Thyroid gland (tissue), 7 donors: Measurements from ENCODE around the genes ABCG2, PIGY and NAP1L5.

GRCh38 chr4:86988971-86990138, 54.5 kb downstream of the AFF1 start:
- PRO-cap, 2 experiments: no peak in any of the 2 experiments
- RAMPAGE, long total RNA, 5 experiments: no peak in any of the 5 experiments

DNA sequence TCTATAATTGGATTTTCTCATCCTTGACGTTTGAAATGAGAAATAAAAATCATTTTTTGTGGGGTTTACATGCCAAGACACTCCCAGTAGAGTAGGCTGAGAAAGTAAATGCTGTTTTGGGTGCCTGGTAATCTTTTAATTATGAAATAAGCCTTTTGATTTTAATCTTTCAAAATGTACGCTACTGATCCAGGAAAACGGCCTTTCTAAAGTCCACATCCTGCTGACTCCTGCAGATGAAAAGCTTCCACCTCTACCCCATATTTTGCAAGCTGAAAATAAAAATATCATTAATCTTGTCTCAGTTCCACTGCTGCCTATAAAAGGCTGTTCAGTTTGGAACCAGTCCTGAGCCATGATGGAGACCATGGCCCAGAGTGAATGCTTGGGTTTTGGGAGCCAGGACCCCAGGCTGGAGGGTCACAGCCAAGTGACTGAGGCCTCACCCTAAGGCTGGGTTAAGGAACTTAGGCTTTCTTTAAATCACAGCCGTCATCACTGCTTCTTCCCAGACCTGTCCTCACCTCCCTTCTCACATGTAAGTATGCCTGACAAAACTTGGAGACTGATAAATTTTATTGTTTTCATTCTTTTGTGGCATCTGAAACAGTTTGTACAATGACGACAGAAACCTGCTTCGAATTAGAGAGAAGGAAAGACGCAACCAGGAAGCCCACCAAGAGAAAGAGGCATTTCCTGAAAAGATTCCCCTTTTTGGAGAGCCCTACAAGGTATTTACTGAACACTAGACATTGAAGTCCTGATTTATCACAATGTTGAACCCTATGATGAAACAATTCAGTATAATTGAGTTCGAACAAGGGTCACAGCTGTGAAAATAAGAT, 111.0 kb downstream of the AFF1 start:
- PRO-cap, 2 experiments: peak in 1 of 2 experiments; most common plus-strand start position 334 of the sequence (in 1); most common minus-strand start position 232 of the sequence (in 1)
- RAMPAGE, long total RNA, 5 experiments: no peak in any of the 5 experiments

GRCh38 chr4:87055225-87056186, 120.7 kb downstream of the AFF1 start:
- PRO-cap, 2 experiments: peak in 1 of 2 experiments; most common plus-strand start chr4:87055576 (in 1)
- RAMPAGE, long total RNA, 5 experiments: no peak in any of the 5 experiments

GRCh38 chr4:87116989-87117727, 103.3 kb downstream of the KLHL8 start:
- PRO-cap, 2 experiments: peak in 2 of 2 experiments; most common plus-strand start chr4:87117337 (in 1); most common minus-strand start chr4:87117411 (in 2)
- RAMPAGE, long total RNA, 5 experiments: start-site peak on the minus strand in 1 of 5 experiments, at chr4:87117086-87117425 at its widest, 13 to 16 reads per replicate

DNA sequence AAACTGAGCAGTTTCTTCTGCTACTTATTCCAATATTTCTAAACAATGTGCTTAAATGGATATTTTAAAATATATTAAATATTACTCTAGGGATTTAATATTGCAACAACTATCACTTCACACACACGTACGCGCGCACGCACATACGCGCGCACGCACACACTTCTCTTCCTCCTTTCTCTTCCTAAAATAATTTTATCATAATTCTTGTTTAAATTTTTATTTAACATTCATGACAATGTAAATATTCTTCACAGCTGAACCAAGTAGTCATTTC, 28.6 kb downstream of the SPARCL1 start:
- PRO-cap, 2 experiments: no peak in any of the 2 experiments
- RAMPAGE, long total RNA, 5 experiments: no peak in any of the 5 experiments

GRCh38 chr4:87677551-87678141, 27.6 kb downstream of the DMP1 start:
- PRO-cap, 2 experiments: peak in 1 of 2 experiments; most common plus-strand start chr4:87677964 (in 1); most common minus-strand start chr4:87677895 (in 1)
- RAMPAGE, long total RNA, 5 experiments: no peak in any of the 5 experiments

DNA sequence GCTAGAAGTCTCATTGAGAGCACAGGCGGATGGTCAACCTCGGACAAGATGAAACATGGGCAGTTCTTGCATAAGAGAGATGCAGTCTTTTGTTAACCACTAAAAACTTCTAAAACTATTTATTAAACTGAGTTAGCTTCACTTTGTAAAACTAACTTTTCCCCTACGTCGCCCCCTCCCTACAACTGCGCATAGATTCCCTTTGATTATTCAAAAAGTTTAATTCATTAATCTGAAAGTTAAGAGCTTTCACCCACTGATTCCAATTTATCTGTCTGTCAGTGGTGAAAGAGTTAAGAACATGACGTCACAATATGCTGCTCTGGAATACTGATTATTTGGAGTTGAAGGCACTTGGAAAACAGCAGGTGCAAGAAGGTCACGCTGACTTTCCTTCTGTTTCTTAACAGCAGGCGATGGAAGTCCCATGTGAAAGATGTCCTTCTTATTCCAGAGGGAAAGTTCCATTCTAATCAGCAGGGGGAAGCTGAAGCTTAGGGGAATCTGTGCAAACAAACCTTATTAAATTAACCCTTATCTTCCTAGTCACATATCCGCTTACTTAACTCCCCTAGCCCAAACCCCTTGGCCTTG, 29.7 kb downstream of the DMP1 start:
- PRO-cap, 2 experiments: no peak in any of the 2 experiments
- RAMPAGE, long total RNA, 5 experiments: no peak in any of the 5 experiments

- PRO-cap, 2 experiments: no peak in any of the 2 experiments
- RAMPAGE, long total RNA, 5 experiments: no peak in any of the 5 experiments
Observed at GRCh38 chr4:87732154-87732745, 67.1 kb upstream of the IBSP start.

DNA sequence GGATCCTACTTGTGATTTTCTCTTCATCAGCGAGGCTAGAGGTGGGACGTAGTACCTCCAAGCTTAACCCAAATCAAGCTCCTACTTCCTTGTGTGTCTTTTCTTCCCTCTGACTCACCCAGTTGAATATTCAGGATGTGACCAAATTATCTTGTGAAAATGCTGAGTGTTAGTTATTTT, 2.4 kb downstream of the MEPE start:
- PRO-cap, 2 experiments: no peak in any of the 2 experiments
- RAMPAGE, long total RNA, 5 experiments: no peak in any of the 5 experiments

DNA sequence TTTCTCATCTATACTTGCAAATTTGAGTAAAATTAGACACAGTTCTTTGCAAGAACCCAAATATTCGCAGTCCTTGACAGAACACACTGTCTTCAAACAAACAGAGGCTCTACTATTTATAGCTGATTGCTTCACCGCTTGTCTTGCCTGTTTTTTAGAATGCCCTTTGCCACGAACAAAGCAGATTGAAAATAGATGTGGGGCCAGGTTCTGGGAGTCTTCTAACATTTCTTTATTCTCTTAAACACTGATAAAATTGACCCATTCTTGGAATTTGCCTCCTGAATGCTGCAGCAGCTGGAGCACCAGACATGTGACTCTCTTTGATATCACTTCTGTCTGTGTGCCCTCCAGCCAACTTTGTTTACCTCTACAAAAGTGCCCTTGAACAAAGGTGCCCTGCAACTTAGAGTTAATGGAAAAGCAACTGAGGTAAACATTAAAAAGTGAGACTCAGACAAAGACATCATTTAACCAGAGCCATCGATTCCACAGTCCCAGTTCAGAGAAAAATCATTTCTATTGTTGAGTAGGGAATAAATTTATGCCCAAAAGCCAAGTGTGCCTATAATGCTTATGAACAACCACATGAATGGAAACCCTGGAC, 64.2 kb upstream of the SPP1 start:
- PRO-cap, 2 experiments: no peak in any of the 2 experiments
- RAMPAGE, long total RNA, 5 experiments: no peak in any of the 5 experiments

GRCh38 chr4:87924048-87924531, 51.4 kb upstream of the SPP1 start:
- PRO-cap, 2 experiments: no peak in any of the 2 experiments
- RAMPAGE, long total RNA, 5 experiments: no peak in any of the 5 experiments

DNA sequence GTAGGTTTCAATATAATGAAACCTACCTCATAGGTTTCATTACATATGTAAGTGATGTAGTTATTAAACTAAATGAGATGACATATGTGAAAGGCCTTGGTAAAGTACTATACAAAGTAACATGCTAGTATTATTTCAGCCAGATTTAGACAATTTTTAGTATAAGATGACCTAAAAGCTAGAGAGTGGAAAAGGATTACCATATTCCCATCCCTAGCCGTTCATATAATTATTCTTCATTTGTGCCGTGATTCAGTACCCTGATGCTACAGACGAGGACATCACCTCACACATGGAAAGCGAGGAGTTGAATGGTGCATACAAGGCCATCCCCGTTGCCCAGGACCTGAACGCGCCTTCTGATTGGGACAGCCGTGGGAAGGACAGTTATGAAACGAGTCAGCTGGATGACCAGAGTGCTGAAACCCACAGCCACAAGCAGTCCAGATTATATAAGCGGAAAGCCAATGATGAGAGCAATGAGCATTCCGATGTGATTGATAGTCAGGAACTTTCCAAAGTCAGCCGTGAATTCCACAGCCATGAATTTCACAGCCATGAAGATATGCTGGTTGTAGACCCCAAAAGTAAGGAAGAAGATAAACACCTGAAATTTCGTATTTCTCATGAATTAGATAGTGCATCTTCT, 6.8 kb downstream of the SPP1 start:
- PRO-cap, 2 experiments: no peak in any of the 2 experiments
- RAMPAGE, long total RNA, 5 experiments: no peak in any of the 5 experiments

DNA sequence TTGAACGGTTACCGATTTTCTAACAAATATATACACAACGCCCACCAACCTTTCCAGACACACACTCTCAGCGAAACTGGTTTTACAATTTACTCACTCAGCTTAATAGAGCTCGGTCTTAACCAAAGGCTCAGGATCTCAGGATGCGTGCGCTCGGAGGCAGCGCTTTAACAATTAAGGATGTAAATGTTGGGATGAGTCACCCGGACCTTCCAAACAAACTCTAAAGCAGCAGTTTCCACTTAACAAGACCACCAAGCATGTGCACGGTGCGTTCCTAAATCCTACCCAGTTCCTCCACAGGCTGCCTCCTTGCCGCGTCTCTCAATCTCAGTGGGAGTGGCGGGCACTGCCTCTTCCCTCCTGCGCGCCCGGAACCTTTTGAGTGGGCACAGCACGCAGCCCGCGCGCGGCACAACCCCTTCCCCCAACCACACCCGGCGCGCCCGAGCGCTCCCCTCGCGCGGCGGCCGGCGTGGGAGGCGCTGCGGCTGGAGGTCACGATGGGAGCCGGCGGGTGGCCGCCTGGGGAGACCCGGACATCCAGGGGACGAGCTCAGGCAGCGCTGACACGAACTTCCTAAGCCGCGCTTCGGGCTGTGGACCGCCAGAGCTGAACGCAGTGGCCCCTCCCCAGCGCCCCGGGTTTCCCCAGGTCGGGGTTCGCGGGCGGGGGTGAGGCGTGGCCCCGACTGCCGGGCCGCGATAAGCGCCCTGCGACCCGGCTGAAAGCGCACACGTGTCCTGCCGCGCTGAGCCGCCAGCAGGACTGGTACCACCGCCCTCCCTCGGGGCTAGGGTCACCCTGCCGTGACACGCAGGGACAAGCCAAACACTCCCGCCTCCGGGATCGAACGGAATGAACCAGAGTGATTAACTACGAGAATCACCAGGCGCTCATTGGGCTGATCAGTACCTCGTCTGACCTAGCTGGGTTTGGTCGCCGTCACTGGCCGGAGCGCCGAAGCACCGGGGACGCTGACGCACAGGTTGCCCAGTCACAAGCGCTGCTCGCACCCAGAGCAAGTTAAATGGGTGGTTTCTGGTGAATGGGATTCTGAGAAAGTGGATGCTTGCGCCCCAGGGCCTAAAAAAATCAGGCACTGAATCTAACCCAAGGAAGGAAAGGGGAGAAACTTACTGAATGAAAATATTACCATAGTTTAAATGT, at the start of gene ABCG2:
Gene ABCG2, minus strand, starts transcription at position 351 of the 1,171 bp plus-strand sequence.
- PRO-cap, 2 experiments: peak in 1 of 2 experiments; most common plus-strand start position 133 of the sequence (in 1); most common minus-strand start position 923 of the sequence (in 1)
- RAMPAGE, long total RNA, 5 experiments: start-site peak on the minus strand in 1 of 5 experiments, centred at position 326 of the sequence, 16 reads per replicate

GRCh38 chr4:88178187-88178906, 19.9 kb upstream of the ABCG2 start:
- PRO-cap, 2 experiments: no peak in any of the 2 experiments
- RAMPAGE, long total RNA, 5 experiments: no peak in any of the 5 experiments

DNA sequence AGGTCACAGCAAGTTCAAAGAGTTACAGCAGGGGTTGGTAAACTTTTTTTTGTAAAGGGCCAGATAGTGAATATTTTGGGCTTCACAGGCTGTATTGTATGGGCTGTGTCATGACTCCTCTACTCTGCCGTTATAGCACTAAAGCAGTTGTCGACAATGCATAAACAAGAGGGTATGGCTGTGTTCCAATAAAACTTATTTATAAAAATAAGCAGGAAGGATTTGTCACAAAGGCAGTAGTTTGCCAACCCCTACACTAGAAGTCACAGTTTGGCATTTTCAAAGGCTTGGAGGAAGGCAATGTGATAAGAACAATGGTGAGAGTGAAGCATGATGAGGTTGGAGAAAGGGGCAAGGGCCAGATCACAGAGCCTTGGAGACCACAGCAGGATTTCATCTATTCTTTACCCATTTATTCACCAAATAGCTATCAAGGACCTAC, 59.2 kb downstream of the PPM1K start:
- PRO-cap, 2 experiments: no peak in any of the 2 experiments
- RAMPAGE, long total RNA, 5 experiments: no peak in any of the 5 experiments

GRCh38 chr4:88341035-88341574, 37.5 kb upstream of the HERC6 start:
- PRO-cap, 2 experiments: peak in 1 of 2 experiments; most common plus-strand start chr4:88341440 (in 1); most common minus-strand start chr4:88341299 (in 1)
- RAMPAGE, long total RNA, 5 experiments: no peak in any of the 5 experiments

DNA sequence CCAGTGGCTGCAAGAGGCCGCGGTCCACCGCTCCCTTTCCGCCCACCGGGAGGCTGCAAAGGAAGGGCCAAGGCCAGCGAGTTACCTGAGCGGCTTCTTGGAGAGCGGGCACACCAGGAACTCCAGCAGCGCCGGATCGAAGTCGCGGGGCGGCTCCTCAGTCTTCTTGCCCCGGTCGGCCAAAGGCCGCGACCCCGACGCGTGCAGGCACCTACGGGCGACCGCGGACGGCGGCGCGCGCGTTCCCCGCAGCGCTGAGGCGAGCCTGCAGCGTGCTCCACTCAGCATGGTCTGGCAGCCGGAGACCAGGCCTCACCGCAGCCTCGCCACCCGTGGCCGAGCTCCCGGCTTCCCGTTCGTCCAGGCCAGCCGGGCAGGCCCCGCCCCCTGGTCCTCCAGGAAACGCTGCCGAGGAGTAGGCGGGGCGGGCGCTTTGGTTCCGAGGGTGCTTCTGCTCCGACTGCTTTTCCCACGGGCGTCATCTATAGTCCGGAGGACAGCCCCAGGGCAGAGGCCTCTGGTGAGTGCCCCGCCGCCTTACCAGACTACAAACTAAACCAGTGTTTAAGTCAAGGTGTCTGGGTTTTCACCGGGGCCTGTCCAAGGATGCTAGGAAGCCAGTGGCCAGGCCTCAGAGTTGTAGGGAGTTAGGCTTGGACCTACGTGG, at the start of gene PIGY:
Gene PIGY, minus strand, starts transcription at position 364 of the 667 bp plus-strand sequence.
- PRO-cap, 2 experiments: peak in 2 of 2 experiments; most common plus-strand start position 442 of the sequence (in 1); most common minus-strand start position 293 of the sequence (in 1)
- RAMPAGE, long total RNA, 5 experiments: start-site peak on the minus strand in 4 of 5 experiments, centred at positions 281 to 317 of the sequence, 250 to 1,751 reads per replicate

- PRO-cap, 2 experiments: no peak in any of the 2 experiments
- RAMPAGE, long total RNA, 5 experiments: no peak in any of the 5 experiments
Observed at GRCh38 chr4:88575195-88575565, 17.1 kb upstream of the HERC3 start.

DNA sequence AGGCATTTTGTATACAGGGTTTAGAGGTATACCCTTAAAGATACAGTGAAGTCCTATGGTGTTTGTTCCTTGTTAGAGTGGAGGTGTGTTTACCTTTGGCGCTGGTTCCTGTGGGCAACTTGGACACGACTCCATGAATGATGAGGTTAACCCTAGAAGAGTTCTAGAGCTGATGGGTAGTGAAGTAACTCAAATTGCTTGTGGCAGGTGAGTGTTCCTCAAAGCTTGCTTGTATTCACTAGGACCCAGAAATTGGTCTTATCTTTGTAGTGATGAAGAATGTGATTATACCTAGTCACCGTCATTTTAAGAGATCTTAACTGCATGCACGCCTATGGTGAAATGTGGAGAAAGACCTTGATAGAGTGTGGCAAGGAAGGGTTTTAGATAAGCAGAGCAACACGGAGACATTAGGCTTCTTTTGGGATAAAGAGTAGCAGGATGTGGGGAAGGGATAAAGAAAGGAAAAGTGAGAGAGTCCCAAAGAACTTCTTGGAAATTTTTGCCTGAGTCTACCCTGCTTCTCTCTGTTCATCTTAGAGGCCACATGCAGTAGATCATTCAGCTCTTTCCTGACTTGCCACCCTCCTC, 42.4 kb downstream of the NAP1L5 start:
- PRO-cap, 2 experiments: no peak in any of the 2 experiments
- RAMPAGE, long total RNA, 5 experiments: no peak in any of the 5 experiments

GRCh38 chr4:88696972-88698422, at the start of gene NAP1L5:
NAP1L5 (minus strand) TSS chr4:88697829.
- PRO-cap, 2 experiments: peak in 2 of 2 experiments; most common plus-strand start chr4:88697344 (in 1); most common minus-strand start chr4:88697829 (in 2)
- RAMPAGE, long total RNA, 5 experiments: start-site peak on the minus strand in 5 of 5 experiments, at chr4:88697778-88697857 at its widest, 81 to 1,292 reads per replicate